HL-60 (cell line): ENCODE results near the genes CA4 and INTS2.

GRCh38 chr17:60087992-60088586, 9.4 kb upstream of the HEATR6 start:
- RRBS = no CpG with 5 or more reads among the region's 5 CpGs

- RRBS = 7% methylated on average over 11 of the region's 34 CpGs
Observed at GRCh38 chr17:60149516-60150064, at the start of gene CA4. Gene CA4, plus strand, starts transcription at chr17:60149973.

- RRBS = 10% methylated on average over 25 of the region's 39 CpGs
Observed at GRCh38 chr17:60150111-60150460, 313 bp downstream of the CA4 start.

- RRBS = no CpG with 5 or more reads among the region's 8 CpGs
Observed at GRCh38 chr17:60154654-60155011, 4.9 kb downstream of the CA4 start.

DNA sequence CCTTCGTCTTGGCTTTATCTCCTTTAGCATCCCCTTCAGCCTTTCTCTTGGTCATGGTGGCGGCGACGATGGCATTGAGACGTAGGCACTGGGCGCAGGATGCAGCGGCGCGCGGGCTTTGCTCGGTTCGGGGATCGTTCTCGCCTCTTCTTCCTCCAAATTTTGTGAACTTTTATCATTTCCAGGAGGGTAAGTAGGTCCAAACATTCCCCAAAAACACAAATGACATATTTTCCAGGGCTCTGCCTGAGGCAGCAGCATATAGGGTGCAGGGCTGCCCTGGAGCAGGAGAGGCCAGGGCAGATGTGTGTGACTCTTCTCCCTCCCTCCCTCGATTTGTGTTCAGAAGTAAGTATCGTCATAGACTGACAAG, 13.1 kb downstream of the CHCT1 start:
- RRBS = no CpG with 5 or more reads among the region's 16 CpGs

DNA sequence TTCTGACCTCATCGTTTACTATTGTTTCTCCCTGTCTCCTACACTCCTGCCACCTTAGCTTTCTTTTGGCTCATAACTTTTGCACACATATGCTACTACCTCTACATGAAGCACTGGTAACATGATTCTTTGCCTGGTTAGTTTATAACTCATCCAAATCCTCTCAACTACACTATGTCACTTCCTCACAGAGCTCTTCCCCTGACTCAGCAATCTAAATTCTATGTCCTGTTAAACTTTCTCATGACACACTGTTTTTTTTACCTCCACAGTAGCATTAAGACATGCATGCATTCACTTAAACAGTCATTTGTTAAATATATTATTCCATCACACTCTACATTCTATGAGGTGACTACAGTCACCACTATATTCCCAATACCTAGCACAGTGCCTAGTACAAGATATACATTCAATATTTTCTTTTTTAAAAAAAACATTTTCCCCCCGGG, 19.7 kb downstream of the APPBP2 start:
- RRBS = no CpG with 5 or more reads among the region's 2 CpGs

DNA sequence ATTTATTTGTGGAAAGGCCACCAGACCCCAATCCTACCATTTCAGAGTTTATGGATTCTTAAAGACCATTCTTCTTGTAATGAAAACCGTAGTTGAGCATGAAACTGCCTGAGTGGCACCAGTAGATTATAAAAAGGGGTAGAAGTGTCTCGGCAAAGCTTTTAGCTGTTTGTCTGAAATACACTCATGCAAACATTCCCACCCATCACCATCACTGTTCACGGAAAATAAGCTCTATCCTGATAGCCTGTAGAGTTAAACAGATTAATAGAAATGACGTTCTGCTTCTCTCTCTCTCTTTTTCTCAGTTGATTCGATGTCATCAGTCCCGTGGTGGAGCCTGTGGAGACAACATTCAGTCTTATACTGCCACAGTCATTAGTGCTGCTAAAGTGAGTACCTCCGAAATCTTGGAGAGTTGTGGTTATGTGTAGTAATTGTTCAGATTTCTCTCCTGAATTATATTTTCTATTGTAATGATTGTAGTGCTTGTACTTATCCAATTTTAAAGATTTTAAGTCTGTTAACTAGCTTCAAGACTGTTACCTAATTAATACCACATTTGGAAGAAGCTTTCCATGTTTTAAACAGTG, 224.8 kb downstream of the BCAS3 start:
- RRBS = no CpG with 5 or more reads among the region's 7 CpGs

GRCh38 chr17:60940870-60941485, 263.3 kb downstream of the BCAS3 start:
- RRBS = no CpG with 5 or more reads among the region's 7 CpGs

GRCh38 chr17:61199941-61200623, 199.6 kb upstream of the TBX2 start:
- RRBS = no CpG with 5 or more reads among the region's 8 CpGs

DNA sequence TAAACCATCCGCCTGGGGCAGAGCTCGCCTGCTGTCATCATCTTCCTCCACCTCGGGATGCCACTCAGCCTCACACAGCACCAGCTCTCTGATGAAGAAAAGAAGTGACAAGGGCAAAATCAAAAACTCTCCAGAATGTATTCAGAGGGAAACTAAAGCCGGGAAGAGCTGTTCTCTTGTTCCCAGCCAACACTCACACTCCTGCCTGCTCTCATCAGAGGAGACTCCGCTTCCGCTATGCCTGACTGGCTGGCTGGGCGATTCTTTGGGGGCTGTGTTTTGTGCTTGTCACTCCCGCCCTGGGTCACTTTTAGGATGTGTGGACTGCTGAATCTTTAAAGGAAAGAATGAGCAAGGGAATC, 54.6 kb upstream of the TBX2 start:
- RRBS = no CpG with 5 or more reads among the region's 8 CpGs

GRCh38 chr17:61395945-61397054, 3.3 kb upstream of the TBX2 start:
- RRBS = 21% methylated on average over 33 of the region's 107 CpGs

- RRBS = 7% methylated on average over 63 of the region's 92 CpGs
Observed at GRCh38 chr17:61398871-61399709, 553 bp upstream of the TBX2 start.

- RRBS = 18% methylated on average over 31 of the region's 60 CpGs
Observed at GRCh38 chr17:61451356-61452092, 698 bp upstream of the TBX4 start.

DNA sequence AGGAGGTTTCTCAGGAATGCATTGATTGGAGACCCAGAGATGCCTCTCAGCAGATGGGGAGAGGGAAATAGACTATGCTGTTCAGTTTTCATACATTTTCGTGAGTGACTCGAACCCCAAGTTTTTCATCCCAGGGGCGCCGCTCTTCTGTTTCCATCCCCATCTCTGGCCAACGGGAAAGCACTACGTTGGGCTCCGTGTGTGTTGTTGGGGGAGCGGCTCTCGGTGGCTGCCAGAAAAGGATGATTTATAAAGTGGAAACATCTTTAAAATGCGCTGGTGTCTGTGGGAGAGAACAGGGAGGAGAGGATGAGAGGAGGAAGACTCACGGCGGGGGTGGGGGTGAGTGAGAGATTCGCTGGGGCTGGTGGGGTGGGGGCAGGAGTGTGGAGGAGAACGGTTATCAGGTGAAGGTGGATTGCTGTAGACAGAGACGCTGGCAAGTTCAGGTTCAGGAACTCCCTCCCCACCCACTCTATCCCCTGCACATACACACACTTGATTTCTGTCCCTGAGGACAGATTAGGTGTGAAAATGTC, 5.8 kb downstream of the TBX4 start:
- RRBS = no CpG with 5 or more reads among the region's 15 CpGs

GRCh38 chr17:61927134-61928268, at the start of gene INTS2:
Gene INTS2, minus strand, starts transcription at chr17:61927982.
- RRBS = 2% methylated on average over 6 of the region's 61 CpGs

GRCh38 chr17:62001479-62002352, 63.4 kb downstream of the MED13 start:
- RRBS = no CpG with 5 or more reads among the region's 6 CpGs

- RRBS = no CpG with 5 or more reads among the region's 2 CpGs
Observed at GRCh38 chr17:62052953-62053355, 12.1 kb downstream of the MED13 start.

DNA sequence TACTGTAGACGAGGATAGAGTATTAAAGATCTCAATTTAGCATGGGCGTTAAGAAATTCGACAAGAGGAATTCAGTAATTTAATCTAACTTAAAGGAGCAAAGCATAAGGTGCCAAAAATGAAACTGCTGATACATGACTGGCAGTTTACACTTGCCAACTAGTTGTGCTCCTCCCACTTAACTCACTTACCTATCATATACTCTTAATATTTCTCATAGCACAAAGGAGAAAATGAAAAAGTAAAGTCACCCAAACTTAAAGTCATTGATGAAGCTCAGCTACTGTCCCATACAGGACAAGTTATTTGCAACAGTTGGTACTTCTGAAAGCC, 1.1 kb downstream of the MED13 start:
- RRBS = no CpG with 5 or more reads among the region's 3 CpGs

DNA sequence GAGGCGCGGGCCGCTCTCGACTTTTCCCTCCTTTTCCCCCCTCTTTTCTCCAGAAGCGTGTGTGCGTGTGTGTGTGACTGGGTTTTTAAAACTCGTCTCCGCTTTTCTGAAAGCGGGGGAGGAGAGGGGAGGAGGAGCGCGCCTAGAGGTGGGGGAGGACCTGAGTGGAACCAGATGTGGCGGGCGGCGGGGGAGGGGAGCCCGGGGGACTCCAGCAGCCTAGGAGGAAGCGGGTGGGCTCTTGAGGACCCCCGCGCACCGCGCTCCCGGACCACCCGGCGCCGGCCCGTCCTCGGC, 450 bp downstream of the MRC2 start:
- RRBS = 2% methylated on average over 10 of the region's 26 CpGs